ENCODE measurements around a stretch of chr10.

GRCh38 chr10:458354-458901, 231.0 kb downstream of the DIP2C start:
- PRO-cap = no peak

- PRO-cap = no peak
Measured at GRCh38 chr10:514020-514566, 175.4 kb downstream of the DIP2C start.

- PRO-cap = no peak
Measured at GRCh38 chr10:600899-601524, 88.5 kb downstream of the DIP2C start.

DNA sequence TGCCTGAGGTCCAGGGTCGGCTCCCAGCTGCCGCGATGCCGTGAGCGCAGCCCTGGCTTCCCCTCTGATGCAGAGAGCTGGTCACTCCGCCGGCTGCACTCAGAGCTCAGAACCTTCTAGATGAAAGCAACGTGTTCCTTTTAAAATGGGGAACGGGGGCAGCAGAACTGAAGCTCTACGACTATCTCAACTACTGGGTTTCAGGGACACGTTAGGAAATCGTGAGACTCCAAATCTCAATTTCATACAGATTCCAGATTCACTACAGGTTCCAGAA, 84.4 kb downstream of the DIP2C start:
- PRO-cap = no peak

GRCh38 chr10:611102-611357, 78.4 kb downstream of the DIP2C start:
- PRO-cap = no peak

DNA sequence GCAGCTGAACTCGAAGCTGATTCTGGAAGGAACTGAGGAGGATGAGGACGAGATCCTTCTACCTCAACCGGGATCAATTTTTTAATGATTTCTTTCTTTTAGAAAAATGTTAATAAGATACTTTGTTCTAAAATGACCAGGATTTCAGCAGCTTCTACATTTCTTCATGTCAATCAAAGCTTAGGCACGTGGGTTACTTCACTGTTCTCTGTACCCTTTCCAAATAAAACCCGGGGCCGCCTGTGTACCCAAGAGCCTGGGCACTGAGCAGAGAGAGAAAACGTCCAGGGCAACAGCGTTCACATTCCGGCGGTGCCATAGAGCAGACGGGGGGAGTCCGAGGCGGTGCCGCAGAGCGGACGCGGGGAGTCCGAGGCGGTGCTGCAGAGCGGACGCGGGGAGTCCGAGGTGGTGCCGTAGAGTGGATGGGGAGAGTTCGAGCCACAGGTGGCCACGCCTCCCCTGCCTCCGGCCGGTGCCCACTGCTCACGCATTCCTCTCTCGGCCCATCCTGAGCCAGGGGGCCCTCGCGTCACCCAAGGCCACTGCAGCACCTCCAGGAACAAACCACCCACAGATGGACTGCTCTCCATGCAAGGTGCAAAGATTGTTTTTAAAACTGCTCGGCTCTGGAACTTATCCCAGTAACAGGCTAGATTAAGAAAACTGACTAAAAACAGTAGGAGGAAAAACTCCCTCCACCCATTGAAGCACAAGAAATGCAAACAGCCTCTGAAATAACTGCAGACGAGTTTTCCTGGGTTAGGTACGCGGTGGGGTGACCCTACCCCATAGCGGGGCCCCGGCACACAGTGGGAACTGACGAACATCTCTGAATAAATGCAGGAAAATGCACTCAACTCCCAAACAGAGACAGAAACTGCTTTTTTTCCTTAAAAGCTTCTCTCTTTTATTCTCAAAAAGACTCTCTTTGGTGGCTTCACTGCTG, 56.1 kb downstream of the DIP2C start:
- PRO-cap = no peak

GRCh38 chr10:1448280-1448942, 288.9 kb downstream of the ADARB2 start:
- PRO-cap = no peak

GRCh38 chr10:2781581-2782019, 285.7 kb upstream of the PFKP start:
- PRO-cap = no peak

- PRO-cap = no peak
Measured at GRCh38 chr10:2985621-2986288, 81.6 kb upstream of the PFKP start.

DNA sequence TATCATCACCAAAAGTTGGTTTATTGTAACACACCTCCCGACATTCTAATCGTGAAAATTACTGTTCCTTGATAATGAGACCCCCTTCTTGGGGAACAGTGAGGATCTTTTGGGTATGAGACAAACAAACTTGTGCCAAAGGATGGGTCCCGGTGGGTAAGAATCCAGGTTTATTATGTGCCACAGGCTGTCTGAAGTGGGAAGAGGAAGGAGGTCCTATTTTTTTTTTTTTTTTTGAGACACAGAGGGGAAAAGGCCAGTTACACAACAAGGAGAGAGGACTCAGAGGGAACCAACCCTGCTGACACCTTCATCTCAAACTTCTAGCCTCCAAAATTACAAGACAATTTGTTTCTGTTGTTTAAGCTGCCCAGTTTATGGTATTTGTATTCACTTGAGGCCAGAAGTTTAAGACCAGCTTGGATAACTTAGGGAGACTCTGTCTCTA, 9.2 kb upstream of the PITRM1 start:
- PRO-cap = no peak

DNA sequence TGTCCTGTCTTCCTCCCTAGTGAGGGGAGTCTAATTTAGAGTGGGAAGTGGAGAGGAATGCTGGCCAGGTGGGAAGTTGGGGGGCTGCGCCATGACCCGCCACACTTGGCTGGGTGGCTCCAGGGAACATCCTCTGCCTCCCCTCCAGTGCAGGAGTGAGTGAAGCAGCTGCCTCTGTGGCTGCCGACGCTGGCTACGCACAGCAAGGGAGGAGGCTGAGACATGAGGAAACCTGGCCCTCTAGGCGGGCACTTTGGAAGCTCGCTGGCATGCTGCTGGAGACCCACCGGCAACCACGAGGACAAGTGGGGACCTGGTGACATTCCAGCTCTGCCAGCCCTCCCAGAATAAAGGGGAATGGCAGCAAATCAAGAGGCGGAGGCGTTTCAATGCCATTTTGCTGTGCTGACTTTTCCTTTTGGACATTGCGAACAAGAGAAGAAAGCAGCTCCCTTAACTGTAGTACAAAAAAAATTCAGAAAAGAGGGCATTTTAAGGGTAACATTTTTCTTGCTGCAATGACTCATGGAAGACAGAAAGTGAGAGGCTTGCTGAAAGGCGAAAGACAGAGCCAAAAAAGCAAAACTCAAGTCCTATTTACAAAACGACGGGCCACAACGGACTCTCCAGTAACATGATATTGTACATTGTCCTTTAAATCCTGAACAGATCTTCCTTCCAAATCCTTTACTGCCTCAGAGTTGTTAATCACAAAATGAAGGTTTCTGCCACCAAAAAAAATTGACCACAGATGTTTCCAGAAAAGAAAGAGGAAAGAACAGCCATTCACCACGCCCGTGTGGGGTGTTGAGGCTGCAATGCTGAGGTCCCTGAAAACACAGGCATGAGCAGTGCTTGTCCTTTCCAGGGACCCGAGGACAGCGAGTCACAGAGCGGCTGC, 121.3 kb upstream of the PITRM1 start:
- PRO-cap = no peak

DNA sequence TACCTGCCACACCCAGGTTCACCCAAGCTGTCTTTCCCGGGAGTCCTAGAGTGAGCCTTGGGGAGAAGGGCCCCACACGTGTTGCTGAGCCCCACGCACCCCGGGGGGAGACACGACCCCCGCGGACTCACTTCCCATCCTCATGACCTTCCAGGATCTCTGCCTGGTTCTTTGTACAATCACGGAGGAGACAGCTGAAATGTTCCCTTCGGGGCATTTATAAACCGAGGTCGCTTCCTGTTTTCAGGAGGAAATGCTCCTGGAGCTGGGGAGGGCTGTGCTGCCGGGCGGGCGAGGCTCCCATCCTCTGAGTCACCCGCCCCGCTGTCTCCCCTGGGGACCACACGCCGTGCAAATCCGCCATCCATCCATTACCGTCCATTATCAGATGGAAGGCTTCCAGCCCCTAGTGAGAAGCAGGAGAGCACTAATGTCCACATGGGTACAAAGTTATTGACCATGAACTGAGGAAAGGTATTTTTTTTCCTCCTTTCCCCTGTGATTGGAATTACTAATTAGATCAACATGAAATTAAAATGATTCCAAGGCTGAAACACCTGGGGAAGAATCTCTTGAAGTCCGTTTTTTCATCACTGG, 251.9 kb upstream of the PITRM1 start:
- PRO-cap = no peak

DNA sequence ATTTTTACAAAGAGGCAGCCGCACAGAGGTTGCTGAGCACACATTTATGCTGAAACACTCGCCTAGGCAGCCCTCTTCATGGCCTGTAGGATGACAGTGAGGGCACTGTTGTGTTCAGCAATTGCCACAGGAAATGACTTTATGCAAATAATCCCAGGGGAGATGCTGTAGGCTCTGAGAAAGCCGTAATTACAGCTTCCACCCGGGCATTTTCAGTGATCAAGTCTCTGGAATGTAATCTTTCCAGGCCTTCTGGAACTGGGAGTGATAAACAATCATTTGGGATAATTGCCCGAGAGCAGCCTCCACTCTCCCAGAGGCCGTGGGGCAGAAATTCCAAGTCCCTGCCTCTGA, 300.5 kb downstream of the KLF6 start:
- PRO-cap = bidirectional peak, plus-strand start at position 177 of the sequence, minus-strand start at position 87 of the sequence

- PRO-cap = no peak
Measured at GRCh38 chr10:3533211-3533657, 251.8 kb downstream of the KLF6 start.

- PRO-cap = no peak
Measured at GRCh38 chr10:3636396-3637315, 148.4 kb downstream of the KLF6 start.

- PRO-cap = no peak
Measured at GRCh38 chr10:3774734-3775203, 10.2 kb downstream of the KLF6 start.

GRCh38 chr10:3781569-3781948, 3.5 kb downstream of the KLF6 start:
- PRO-cap = no peak

GRCh38 chr10:3805625-3806351, 20.8 kb upstream of the KLF6 start:
- PRO-cap = bidirectional peak, plus-strand start at chr10:3806057, minus-strand start at chr10:3805970

GRCh38 chr10:3806352-3807170, 21.6 kb upstream of the KLF6 start:
- PRO-cap = no peak

GRCh38 chr10:3828346-3829411, 43.7 kb upstream of the KLF6 start:
- PRO-cap = no peak

All from SEM (cell line).